Lower leg skin (tissue), 2 donors: ENCODE measurements around a stretch of chr20.

DNA sequence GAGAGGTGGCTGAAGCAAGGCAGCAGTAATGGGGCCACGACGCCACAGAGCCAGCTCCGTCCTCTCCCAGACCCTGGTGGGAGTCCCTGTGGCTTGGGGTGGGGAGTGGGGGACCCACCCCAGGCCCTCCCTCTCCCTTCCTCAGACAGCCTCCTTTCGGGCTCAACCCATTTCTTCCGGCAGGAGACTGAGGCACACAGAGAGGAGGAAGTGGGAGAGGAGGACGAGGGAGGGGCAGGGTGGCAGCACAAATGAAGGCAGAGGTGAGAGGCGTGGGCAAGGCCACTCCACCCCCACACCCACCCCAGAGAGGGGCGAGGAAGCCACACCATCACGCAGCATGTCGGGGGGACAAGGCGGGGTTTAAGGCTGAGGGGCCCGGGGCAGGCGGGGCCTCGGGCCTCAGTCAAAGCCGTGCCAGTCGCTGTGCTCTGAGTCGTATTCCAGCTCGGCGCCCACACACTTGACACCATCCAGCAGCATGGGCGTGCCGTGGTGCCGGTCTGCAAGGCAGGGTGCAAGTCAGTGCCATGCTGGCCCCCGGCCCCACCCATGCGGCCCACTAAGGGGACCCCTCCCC is 13.8 kb downstream of the ADISSP start:
- PRO-cap: no peak
- RAMPAGE, long total RNA, 2 experiments: no peak in any of the 2 experiments

DNA sequence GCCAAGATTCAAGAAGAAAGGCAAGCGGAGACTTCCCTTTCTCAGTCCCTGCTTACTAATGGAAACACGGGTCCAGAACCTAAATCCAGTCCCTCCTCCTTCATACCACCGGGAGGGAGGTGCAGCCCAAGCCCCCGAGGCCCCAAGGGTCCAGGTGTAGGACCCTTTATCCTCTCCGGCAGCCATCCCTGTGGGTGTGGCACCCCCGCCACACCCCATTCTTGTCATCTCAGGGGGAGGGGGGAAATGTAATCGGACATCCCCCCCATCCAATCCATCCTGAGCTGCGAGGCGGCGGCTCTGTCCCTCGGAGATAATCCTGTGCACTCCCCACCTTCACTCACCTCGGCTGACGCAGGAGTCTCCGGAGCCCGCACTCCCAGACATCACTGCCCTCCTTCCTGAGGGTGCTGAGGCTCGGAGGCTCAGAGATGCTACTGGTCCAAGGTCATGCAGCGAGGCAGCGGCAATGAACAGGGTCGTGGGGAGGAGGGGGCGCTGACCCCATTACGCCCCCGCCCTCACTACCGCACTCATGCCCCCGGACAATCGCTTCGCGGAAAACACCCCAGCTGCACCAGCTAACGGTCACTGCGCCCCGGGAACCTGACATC is 581 bp downstream of the ADISSP start:
- PRO-cap: no peak
- RAMPAGE, long total RNA, 2 experiments: no peak in any of the 2 experiments

DNA sequence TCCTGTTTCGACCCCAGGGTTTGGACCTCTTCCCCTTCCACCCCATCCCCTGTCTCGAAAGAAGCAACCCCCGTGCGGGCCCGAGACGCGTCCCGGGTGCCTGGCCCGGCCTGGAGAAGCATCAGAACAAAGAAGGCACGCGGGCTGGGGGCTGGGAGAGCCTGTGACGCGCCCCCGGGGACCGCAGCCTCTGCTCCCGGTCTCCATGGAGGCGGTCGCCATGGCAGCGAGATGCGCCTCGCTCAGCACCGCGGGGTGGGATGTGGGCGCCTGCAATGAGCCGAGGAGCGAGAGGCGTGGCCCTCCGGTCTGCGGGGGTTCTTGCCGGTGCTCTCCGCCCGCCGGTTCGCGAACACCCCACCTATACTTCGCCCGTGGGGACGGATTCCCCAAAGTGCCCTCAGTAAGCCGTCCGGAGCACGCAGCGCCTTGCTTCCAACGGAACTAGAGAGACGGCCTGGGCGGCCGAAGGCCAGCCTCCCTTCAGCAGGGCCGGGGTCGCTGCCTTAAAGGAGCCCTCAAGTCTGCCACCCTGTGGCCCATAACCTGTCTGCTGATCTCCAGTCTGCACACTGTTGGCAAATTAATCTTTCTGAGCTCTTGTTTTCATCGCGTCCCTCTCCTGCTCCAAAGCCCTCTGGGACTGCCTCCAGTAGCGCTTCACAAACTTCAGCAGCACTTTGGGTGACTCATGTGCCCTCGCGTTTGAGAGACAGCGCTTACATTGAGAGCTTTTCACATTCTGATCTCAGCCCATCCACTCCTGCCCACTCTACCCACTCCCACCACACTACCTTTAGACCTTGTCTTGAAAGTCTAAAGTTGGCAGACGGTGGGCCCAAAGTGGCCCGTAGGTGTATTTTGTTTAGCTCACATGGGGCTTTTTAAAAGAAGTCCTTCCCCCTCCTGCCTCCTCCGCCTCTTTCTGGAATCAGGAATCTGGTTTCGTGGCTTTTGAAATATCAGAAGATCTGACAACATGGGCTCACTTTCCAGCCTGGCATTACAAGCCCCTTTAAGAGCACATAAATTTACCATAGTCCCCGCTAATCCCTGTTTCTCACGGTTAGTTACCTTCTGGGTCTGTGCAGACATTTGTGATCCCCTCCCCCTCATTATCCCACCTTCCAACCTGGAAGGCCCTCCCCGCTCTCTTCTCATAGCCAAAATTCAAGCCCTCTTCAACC is 1.1 kb upstream of the ADISSP start:
- PRO-cap: unidirectional peak, minus-strand start at position 446 of the sequence; unidirectional peak, minus-strand start at position 574 of the sequence; unidirectional peak, minus-strand start at position 639 of the sequence; unidirectional peak, minus-strand start at position 927 of the sequence
- RAMPAGE, long total RNA, 2 experiments: no peak in any of the 2 experiments

GRCh38 chr20:3804339-3805143 is 8.4 kb downstream of the CDC25B start:
- PRO-cap: no peak
- RAMPAGE, long total RNA, 2 experiments: no peak in any of the 2 experiments

- PRO-cap: no peak
- RAMPAGE, long total RNA, 2 experiments: no peak in any of the 2 experiments
Observed at GRCh38 chr20:3815920-3816198, 4.5 kb upstream of the AP5S1 start.

DNA sequence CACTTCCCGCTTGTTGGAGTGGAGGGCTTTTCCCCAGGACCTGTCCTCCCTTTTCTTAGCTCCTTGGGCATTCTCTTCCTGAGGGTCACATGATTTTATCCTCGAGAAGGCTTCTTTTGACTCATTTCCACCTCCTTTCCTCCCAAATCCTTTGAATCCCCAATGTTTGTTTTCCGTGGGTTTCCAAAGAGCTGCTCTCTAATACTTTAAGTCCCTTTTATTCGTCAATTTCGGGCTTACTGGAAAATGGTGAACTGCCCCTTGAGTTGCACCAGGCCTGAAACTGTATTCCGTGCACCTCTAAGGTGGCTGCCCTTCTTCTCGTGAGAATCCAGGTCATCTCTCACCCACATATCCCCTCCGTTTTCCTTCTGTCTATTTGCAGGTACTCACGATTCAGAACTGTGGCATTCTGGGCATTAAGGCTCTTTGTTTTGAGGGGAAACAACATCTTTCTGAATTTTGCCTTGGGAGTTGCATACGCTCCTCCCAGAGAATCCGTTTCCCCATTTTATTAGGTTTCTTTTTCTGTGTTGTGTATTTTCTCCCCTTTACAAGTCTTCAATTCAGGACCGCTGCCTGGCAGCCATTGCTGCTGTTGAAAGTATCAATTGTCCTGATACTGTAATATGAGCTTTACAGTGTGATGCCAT is 877 bp downstream of the PANK2 start:
- PRO-cap: no peak
- RAMPAGE, long total RNA, 2 experiments: no peak in any of the 2 experiments

DNA sequence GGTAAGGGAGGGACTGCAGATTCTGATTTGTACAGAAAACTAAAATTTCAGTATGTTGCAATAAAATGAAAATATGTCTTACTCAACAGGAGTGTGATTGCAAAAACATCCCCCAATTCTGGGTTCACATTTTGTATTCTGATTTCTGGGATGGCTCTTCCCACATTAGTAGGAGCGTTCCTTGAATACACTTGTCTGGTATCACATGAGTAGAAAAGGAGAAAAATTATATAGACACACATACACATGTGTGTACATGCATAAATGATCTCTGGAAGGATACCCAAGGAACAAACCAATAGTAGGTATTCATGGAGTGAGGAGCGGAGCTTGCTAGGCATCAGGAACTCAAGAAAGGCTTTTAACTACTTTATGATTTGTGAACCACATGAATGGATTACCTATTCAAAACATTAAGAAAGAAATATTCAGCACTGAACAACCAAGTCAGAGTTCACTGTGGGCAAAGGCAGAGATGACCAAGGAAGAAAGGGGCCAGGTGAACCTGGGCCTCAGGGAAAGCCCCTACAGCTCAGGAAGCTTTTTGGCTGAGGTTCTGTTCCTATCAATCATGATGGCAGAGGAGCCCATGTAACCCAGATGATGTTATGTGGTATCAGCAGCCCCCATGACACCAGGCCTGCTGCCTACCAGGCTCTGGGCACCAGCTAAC is 40.8 kb downstream of the PANK2 start:
- PRO-cap: no peak
- RAMPAGE, long total RNA, 2 experiments: no peak in any of the 2 experiments

DNA sequence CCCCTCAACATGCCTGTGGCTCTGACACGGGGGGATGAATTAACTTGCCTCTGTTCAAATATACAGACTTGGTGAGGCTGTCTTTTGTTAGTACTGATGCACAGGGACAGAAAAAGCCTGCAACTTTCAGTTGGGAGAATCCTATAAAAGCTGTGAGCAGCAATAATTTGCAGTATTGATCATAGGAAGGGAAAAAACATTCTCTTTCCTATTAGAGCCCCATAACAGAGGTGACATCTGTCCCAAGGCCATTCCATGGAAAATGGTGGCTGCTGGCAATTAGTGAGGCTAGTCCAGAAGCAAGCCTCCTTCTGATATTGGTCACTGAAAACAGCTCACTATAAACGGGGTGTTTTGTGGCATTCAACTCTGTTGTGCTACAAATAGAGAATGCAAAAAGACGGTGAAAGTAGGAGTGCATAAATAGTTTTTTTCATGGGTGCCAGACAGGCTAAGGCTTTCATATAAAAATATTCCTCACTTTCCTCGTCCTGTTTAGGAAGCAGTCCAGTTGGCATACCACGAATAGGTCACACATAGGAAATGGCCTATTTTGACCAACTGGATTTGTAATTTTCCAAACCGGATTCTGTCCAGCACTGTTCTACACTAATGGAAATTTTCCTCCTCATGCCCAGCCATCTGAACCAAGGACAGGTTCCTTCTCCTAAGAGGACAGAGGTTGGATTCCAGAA is 42.8 kb downstream of the PANK2 start:
- PRO-cap: no peak
- RAMPAGE, long total RNA, 2 experiments: no peak in any of the 2 experiments

- PRO-cap: no peak
- RAMPAGE, long total RNA, 2 experiments: no peak in any of the 2 experiments
Observed at GRCh38 chr20:3980034-3980589, 35.2 kb downstream of the RNF24 start.

DNA sequence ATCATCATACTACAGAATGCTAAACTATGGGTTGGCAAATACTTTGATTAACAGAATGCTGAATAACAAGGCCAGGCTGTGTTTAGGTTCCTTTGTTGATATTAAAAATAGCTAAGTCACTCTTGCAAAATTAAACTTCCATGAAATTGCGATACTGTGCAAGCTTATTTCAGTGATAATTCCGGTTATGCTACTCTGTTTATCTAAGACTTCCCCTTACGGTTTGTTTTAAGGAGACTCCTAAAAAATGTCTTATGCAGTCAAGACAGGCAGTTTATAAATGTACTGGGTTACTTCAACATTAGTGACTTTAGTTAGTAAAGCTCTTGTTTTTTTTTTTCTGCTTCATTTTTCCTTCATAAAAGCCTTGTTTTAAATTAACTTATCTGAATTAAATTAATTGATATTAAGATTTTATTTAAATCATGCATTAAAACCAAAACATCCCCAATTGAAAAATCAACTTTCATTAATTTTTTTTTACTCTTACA is 2.6 kb downstream of the RNF24 start:
- PRO-cap: no peak
- RAMPAGE, long total RNA, 2 experiments: no peak in any of the 2 experiments

GRCh38 chr20:4023828-4024305 is 8.5 kb upstream of the RNF24 start:
- PRO-cap: no peak
- RAMPAGE, long total RNA, 2 experiments: no peak in any of the 2 experiments

DNA sequence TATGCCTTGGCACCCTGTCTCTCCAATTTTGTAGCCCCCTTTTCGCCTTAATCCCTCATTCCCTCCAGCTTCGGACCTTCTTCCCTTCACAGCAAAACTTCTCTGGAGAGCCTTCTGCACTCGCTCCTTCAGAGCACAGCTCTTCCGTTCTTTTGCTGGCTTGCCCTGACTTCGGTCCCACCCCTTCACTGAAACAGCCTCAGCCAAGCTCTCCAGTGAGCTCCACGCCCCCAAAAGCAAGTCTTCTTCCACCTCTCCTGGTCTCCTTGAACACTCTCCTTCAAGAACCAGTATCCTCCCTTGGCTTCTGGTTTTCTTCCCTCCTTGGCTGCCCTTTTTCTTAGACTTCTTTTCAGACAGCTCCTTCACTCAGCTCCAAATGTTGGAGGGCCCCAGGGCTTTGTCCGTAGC is 1.5 kb downstream of the SMOX start:
- PRO-cap: no peak
- RAMPAGE, long total RNA, 2 experiments: no peak in any of the 2 experiments

DNA sequence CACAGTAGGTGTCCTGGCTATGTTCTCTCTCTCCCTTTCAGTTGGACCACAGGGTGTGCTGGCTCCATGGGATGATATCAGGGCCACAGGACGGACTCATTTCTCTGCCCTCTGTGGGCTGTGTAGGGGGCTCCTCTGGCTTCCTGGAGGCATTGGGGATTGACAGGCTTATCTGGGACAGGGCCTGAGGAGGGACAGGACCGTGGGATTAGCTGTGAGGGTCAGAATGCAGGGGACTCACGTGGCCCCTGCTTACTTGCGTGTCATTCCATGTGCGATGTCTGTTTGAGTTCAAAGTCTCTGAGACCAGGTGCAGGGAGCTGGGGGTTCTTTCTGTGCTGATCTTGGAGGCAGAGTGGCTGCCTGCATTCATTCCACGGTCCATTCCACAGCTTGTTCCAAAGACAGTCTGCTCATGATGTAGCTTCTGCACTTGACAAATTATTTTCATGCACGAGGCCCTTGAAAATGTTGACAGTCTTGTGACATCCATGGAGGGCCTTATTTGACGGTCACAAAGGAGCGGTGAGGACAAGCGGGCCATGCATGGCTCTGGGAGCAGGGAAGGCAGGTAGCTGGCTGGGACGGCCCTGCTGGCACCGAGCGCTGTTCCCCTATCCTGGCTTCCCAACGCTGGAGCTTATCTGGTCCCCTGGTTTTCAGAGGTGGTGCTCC is 22.9 kb downstream of the SMOX start:
- PRO-cap: no peak
- RAMPAGE, long total RNA, 2 experiments: no peak in any of the 2 experiments

GRCh38 chr20:4246321-4246662 is 2.8 kb downstream of the ADRA1D start:
- PRO-cap: no peak
- RAMPAGE, long total RNA, 2 experiments: no peak in any of the 2 experiments

- PRO-cap: no peak
- RAMPAGE, long total RNA, 2 experiments: no peak in any of the 2 experiments
Observed at GRCh38 chr20:4512782-4513414, 173.4 kb upstream of the PRNP start.

GRCh38 chr20:4792435-4792862 is 31.0 kb downstream of the RASSF2 start:
- PRO-cap: no peak
- RAMPAGE, long total RNA, 2 experiments: no peak in any of the 2 experiments

DNA sequence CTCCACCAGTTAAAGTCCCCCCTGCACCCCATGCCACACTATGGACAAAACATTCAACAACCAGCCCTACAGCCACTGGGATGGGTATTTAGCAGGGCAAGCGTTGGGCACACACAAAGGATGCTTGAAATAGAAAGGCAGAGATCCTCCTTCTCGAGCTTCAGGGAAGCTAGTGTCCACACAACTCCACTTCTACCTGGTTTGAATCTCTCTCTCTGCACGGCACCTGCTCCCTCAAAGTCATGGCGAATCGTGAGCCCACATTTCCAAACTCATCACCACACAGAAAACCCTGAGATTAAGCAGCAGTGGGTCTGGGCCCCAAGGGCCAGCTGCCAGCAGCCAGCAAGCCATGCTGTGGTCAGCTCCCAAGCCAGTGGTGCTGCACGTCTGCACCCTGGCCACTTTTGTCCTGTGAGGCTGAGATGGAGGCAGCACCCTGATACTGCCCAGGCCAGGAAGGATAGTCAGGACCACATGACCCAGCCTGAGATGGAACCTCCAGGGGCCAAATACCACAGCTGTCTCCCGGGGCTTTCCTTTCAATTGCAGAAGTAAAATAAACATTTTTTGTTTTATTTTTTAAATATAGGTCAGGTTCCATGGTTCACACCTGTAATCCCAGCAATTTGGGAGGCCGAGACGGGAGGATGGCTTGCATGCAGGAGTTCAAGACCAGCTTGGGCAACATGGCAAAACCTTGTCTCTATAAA is 7.8 kb downstream of the RASSF2 start:
- PRO-cap: no peak
- RAMPAGE, long total RNA, 2 experiments: no peak in any of the 2 experiments

GRCh38 chr20:5081369-5081920 is 31.4 kb downstream of the TMEM230 start:
- PRO-cap: no peak
- RAMPAGE, long total RNA, 2 experiments: no peak in any of the 2 experiments

DNA sequence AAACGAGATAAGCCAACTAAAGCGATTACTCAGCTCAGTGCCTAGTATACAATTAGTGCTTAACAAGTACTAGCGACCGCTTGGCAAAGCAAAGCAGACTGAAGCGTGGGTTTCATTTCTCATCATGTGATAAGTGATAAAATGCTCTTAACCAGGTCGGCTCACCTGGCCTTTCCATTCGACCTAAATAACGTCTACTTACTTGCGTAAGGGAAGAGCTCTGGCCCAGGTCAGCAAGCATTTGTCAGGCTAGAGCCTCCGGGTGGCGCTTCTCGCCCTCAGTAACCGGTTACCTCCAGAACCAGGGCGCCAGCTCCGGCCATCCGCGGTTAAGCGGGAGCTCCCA is 537 bp upstream of the CDS2 start:
- PRO-cap: bidirectional peak, plus-strand start outside the sequence, minus-strand start at position 287 of the sequence
- RAMPAGE, long total RNA, 2 experiments: start-site peak on the minus strand in 2 of 2 experiments, centred at positions 297 to 307 of the sequence, 21 to 50 reads per replicate

- PRO-cap: no peak
- RAMPAGE, long total RNA, 2 experiments: no peak in any of the 2 experiments
Observed at GRCh38 chr20:5128845-5129152, 2.0 kb downstream of the CDS2 start.